Measurements from ENCODE around the genes FCGR3A and FCGR3B.

DNA sequence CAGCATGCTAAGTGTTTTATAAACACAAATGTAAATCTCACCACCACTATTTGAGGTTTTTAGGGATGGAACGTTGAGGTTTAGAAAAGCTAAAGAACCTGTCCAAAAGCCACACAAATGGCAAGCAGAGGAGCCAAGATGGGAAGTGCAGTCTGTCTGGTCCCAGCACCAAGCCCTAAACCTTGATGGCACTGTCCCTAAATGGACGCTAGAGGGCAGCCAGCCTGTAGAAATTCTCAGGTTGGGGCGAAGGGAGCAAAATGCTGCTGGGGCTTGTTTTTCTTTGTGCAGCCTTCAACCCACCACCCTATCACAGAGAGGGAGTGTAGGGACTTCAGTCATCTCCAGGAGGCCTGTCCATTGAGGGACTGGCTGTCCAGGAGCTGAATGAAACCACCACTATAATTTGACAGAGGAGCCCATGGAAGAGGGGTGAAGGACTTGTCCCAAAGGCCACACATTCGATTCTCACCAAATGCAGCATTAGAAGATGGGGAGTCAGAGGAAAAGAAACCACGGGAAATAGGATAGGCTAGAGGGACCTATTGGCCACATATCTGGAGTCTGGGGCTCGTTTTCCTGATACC lies 6.3 kb downstream of the ADAMTS4 start:
- RAMPAGE, long total RNA: no peak
- RRBS: no CpG with 5 or more reads among the region's 6 CpGs

- RAMPAGE, long total RNA: no peak
- RRBS: no CpG with 5 or more reads among the region's 5 CpGs
Observed at GRCh38 chr1:161225543-161225827, 375 bp upstream of the TOMM40L start.

GRCh38 chr1:161364601-161365238 lies 3.0 kb downstream of the CFAP126 start:
- RAMPAGE, long total RNA: no peak
- RRBS: no CpG with 5 or more reads among the region's 5 CpGs

DNA sequence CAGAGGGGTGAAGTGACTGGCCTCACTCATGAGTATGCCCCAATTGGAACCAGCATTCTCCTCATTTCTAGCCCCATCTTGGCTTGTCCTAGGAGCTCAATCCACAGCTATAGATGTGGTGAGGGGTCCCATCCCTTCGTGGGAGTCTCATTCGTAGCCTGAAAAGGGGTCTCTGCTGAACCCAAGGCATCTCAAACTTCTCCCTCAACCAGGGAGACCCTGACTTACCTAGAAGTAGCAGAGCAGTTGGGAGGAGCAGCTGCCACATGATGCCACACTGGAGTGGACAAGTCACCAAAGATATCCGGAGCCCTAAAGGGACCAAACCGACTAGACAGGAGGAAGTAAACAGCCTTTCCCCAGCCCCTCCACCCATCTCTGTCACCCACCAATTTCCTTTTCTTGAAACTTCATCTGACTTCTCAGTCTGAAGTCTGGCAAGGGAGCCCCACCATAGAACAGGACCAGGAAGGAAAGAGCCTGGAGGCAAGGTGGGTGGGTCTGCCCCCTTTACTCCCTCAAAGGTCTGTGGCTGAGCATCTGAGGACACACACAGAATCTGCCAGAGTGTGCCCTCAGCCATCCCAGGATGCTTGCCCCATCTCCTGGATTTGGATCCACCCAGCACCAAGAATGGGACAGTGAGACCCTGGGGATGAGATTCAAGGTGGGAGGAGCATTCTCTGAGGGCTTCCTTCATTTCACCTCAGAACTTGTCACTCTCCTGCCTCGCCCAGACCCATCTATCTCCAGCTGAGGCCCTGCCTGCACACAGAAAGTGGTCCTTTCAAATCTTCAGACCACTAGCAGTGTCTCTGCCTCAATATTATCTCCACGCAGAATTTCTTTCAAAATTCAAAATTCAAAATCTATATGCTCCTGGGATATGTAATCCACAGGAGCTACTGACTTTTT lies at the start of gene FCGR3A:
TSS of gene FCGR3A (minus strand) at position 350 of the 915 bp plus-strand sequence.
- RAMPAGE, long total RNA: no peak
- RRBS: no CpG with 5 or more reads among the region's 6 CpGs

- RAMPAGE, long total RNA: no peak
- RRBS: no CpG with 5 or more reads among the region's 9 CpGs
Observed at GRCh38 chr1:161550384-161550842, 795 bp upstream of the FCGR3A start.

- RAMPAGE, long total RNA: no peak
- RRBS: no CpG with 5 or more reads among the region's 4 CpGs
Observed at GRCh38 chr1:161623727-161624223, 7.2 kb downstream of the FCGR3B start.

GRCh38 chr1:161624510-161625002 lies 6.4 kb downstream of the FCGR3B start:
- RAMPAGE, long total RNA: no peak
- RRBS: no CpG with 5 or more reads among the region's 1 CpG

GRCh38 chr1:161630952-161631798 lies at the start of gene FCGR3B:
Gene FCGR3B, minus strand, starts transcription at chr1:161631176.
- RAMPAGE, long total RNA: no peak
- RRBS: no CpG with 5 or more reads among the region's 8 CpGs

DNA sequence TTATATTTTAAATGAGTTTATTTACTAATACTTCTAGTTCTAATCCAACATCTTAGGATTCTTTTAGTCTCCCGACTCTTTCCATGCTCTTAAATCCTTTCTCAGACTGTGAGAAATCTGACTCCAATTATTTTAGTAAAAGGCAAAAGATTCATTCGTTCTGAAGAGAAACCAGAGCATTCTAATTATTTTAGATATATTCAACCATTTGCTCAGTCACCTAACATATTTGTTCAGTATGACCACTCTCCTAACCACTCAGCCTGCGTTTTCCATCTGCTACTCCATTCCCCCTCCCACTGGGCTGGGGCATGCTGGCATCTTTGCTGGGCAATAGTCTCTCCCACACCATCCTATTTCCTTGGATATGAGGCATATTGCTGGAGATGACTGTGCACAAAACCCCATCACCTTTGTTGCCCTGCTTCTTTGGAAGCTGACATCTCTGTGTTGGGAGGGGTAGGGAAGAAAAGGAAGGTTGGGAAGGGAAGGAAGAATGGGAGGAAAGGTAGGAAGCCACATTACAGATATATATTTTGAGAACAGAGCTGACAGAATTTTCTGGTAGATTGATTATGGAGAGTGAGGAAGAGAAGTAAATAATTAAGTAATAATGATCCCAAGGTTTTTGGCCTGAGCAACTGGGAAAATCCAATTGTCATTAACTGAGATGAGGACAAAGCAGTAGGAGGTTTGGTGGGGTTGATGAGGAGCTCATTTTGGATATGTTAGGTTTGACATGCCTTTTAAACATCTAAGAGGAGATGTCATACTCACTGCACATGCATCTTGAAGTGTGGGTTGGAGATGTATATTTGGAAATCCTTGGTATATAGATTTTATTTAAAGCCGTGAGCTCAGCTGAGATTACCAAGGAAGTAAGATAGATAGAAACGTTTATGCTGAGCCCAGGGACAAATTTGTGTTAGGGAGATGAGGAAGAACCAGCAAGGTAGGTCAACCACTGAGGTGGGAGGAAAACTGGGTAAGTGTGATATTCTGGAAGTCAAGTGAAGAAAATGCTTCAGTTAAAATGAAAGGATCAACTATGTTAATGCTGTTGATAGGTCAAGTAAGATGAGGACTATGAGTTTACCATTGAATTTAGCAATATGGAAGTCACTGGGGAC lies 10.2 kb downstream of the ATF6 start:
- RAMPAGE, long total RNA: no peak
- RRBS: no CpG with 5 or more reads among the region's 5 CpGs

DNA sequence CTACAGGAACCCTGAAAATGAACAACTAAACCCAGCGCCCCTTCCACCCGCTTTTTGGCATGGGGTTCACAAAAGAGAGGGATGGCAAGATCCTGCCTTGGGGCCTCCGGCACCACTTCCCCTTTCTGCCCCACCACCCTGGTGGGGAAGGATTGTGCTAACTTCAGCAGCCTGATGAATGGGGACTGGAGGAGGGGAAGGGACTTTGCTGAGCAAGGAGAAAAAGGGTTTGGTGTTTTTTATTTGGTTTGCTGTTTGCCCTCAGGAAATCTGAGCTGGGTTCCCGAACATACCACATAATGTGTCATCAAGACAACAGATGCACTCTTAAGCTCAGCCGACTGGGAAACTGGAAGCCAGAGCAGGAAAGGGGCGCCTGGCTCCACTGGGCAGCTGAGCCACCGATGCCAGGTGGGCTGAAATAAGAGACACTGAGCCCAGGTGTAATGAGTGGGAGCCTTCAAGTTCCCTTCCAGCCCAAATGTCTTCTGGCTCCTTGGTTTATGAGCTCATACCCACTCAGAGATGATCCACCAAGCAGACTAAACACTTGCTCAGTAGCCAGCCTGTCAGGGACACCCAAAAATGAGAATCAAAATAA lies 19.8 kb downstream of the OLFML2B start:
- RAMPAGE, long total RNA: no peak
- RRBS: no CpG with 5 or more reads among the region's 7 CpGs

- RAMPAGE, long total RNA: no peak
- RRBS: no CpG with 5 or more reads among the region's 8 CpGs
Observed at GRCh38 chr1:162070775-162071301, 1.3 kb downstream of the NOS1AP start.

GRCh38 chr1:162229882-162230577 lies 146.6 kb downstream of the SPATA46 start:
- RAMPAGE, long total RNA: no peak
- RRBS: no CpG with 5 or more reads among the region's 3 CpGs

DNA sequence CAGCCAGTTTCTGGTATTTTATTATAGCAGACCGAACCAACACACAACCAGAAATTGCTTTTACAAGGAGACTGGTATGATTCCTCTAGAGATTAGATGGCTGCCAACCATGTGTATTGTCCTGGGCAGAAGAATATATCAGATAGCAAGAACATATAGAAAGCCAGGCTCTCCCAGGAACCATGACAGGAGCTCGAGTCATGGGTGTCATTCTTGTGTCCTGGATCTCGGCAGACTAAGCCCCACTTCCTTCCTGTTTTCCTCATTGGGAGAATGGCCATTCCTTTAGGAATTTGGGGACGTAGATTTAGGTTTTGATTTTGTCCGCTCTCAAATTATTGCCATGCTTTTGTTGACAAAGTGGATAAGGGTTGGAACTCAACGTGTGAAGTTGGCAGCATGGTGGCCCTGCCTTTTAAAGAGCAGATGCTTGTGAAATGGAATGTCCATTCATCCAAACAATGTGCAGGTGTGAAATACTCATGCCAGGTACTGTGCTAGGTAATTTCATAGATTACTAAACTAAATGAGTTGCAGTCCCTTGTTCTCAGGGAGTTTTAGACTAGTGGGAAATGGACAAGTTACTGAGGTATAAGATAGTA lies 75.1 kb downstream of the SPATA46 start:
- RAMPAGE, long total RNA: no peak
- RRBS: no CpG with 5 or more reads among the region's 6 CpGs

DNA sequence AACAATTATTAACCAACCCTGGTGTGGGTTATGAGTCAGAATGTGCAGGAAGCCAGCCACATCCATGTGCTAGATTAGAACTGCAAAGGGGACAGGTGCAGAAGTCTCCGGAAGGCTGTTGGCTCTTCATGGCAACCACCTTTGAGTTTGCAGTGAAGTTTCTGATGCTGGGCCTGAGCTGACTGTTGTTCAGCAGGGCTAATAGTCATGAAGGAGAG lies 70.6 kb downstream of the SPATA46 start:
- RAMPAGE, long total RNA: no peak
- RRBS: no CpG with 5 or more reads among the region's 1 CpG

- RAMPAGE, long total RNA: no peak
- RRBS: no CpG with 5 or more reads among the region's 7 CpGs
Observed at GRCh38 chr1:162388540-162388977, 7.0 kb downstream of the C1orf226 start.

DNA sequence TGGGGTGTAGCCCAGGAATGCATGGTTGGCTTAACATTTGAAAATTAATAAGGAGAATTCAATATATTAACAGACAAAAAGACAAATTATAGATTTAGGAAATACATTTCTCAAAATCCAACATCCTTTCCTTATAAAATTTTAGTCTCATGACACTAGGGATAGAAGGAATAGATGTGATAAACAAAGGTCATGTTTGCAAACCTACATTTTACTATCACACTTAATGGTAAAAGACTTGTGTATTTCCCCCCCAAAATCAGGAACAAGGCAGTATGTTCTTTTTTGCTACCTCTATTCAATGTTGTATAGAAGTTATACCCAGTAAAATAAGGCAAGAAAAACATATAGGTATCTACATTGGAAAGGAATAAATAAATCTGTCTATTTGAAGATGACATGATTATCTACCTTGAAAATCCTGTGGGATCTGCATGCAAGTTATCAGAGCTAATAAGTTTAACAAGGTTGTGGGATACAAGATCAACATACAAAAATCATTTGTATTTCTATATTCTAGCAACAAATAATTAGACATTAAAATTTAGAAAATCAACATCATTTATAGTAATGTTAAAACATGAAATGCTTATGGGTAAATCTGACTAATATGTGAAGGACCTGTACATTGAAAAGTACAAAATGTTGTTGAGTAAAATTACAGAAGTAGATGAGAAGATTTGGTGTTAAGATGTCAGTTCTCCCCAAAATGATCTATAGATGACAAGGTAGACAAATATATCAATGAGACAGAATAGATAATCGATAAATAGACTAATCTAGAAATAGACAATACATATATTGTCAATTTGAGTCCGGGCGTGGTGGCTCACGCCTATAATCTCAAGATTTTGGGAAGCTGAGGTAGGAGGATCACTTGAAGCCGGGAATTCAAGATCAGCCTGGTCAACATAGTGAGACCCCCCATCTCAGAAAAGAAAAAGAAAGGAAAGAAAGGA lies 22.1 kb upstream of the DDR2 start:
- RAMPAGE, long total RNA: no peak
- RRBS: no CpG with 5 or more reads among the region's 5 CpGs

- RAMPAGE, long total RNA: no peak
- RRBS: no CpG with 5 or more reads among the region's 4 CpGs
Observed at GRCh38 chr1:162781317-162782194, 8.9 kb upstream of the HSD17B7 start.

- RAMPAGE, long total RNA: no peak
- RRBS: no CpG with 5 or more reads among the region's 3 CpGs
Observed at GRCh38 chr1:162913306-162913823, 52.4 kb upstream of the CCDC190 start.

- RAMPAGE, long total RNA: no peak
- RRBS: no CpG with 5 or more reads among the region's 9 CpGs
Observed at GRCh38 chr1:163175170-163175647, 27.5 kb downstream of the RGS5 start.

DNA sequence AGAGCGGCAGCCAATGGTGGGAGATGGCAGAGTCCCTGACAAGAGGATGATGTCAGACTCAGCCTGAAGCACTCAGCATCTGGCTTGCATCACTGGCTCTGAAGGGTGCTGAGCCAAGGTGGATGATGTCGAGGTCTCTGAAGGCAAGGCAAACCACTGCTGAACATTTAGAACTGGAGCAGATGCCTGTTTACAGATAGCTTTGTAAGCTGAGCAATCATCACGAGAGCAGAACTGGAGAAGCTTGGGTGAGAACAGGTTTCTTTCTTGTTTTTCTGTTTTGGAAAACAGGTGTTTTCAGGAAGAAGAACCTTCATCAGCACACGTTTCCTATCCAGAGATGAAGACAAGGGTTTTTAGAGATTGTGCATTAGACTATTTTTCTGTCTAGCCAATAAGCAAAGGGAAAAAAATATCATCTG lies 118.5 kb downstream of the NUF2 start:
- RAMPAGE, long total RNA: no peak
- RRBS: no CpG with 5 or more reads among the region's 4 CpGs

All from epithelial cell of alveolus of lung (primary cell).